Epithelial cell of alveolus of lung (primary cell): ENCODE measurements around the gene AMPD3.

DNA sequence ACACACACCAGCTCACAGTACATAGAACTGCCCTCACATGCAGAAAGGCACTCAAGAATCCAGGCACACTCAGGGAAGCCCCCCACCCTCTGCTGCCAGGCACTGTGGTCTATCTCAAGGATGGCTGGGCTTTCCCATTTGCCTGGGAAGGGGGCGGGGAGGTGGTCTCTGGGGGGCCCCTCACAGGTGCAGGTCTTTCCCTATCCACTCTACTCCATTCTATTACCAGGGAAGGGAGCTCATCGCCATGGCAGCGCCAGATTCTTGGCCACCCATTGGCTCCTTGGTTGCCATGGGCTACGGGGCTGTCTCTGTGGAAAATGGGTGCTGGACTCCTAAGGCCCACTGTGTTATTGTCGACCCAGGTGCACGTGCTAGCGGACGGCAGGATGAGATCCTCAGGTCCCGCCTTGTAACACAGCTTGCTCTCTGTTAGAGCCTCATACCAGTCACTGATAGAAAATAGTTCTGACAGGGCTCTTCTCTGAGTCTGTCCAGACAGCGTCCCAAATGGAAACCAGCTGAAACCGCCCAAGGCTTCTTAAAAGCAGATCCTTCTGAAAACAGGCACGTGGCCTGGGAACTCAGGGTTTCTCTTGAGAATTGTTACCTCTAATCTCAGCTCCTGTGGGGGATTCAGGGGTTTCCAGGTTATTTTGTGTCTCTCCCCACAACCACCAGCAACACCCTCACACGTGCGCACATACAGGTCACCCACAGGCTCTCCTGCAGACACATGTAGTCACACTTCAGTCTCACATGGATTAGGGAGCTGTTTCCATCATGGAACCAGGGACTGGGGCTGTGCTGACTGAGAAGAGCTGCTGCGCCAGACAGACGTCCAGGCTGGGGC, 1.4 kb downstream of the TUB start:
- RAMPAGE, long total RNA = no peak
- RRBS = no CpG with 5 or more reads among the region's 16 CpGs

GRCh38 chr11:8482053-8482424, 112.0 kb downstream of the STK33 start:
- RAMPAGE, long total RNA = no peak
- RRBS = no CpG with 5 or more reads among the region's 2 CpGs

GRCh38 chr11:8640535-8641344, 41.7 kb downstream of the TRIM66 start:
- RAMPAGE, long total RNA = no peak
- RRBS = no CpG with 5 or more reads among the region's 5 CpGs

DNA sequence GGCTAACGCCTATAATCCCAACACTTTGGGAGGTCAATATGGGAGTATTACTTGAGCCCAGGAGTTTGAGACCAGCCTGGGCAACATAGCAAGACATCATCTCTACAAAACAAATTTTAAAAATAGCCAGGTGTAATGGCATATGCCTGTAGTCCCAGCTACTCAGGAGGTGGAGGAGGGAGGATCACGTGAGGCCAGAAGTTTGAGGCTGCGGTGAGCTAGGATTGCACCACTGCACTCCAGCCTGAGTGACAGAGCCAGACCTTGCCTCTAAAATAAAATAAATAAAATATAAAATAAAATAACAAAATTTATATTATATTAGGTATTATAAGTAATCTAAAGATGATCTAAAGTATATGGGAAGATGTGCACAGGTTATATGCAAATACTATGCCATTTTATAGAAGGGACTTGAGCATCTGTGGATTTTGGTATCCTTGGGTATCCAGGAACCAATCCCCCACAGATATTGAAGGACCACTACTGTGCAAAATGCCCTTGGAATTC, 12.3 kb downstream of the RPL27A start:
- RAMPAGE, long total RNA = no peak
- RRBS = no CpG with 5 or more reads among the region's 3 CpGs

DNA sequence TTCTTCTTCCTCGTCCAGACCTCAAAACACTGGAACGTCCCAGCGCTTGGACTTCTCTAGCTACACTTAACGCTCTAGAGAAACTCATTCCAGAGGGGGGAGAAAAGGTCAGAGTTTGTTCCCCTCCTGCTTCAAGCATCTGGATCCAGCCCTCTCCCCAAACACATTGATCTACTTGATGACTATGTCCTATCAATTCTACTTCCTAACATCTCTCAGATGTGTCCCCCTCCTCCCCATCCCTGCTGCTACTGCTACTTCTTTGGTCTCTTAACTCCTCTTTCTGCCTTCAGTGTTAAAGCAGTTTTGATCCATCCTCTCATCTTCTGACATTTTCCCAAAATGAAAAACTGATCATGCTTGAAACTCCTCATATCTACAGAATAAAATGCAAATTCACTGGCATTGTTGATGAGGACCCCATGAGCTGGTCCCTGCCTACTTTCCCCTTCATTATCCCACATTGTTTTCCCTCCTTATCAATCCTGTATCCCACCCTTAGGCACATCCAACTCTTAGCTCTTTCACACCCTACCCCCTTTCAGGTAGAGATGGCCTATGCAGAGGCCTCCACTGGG, 55.9 kb downstream of the RPL27A start:
- RAMPAGE, long total RNA = no peak
- RRBS = no CpG with 5 or more reads among the region's 4 CpGs

DNA sequence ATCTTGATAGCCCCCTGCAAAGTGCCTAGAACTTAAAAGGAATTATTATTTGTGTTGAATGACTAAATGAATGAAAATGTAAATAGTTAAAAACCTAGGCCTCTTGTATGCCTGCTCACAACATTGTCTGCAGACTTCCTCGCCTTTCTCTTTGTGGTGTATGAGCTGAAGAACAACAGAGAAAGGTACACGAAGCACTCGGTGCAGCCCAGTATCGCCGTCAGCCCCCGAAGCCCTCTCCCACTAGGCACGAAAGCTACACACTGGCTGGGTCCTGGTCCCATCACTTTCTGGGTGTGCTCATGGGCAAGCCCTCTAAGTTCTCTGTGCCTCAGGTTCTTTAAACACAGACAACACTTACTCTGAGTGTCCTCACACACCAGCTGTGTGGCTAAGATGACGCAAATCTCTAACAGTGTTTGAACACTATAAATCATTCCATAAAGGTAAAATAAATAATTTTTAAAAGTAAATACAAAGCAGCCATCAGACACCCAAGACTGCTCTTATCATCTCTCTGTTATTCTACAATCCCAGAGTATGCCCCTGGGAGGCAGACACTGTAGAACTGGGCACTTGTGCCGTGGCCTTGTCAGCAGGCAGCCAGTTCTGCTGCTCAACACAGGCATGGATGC, 56.6 kb downstream of the RPL27A start:
- RAMPAGE, long total RNA = no peak
- RRBS = no CpG with 5 or more reads among the region's 9 CpGs

GRCh38 chr11:8767442-8767796, 43.1 kb downstream of the DENND2B start:
- RAMPAGE, long total RNA = no peak
- RRBS = no CpG with 5 or more reads among the region's 5 CpGs

GRCh38 chr11:8913887-8914405, 3.0 kb downstream of the AKIP1 start:
- RAMPAGE, long total RNA = no peak
- RRBS = no CpG with 5 or more reads among the region's 5 CpGs

DNA sequence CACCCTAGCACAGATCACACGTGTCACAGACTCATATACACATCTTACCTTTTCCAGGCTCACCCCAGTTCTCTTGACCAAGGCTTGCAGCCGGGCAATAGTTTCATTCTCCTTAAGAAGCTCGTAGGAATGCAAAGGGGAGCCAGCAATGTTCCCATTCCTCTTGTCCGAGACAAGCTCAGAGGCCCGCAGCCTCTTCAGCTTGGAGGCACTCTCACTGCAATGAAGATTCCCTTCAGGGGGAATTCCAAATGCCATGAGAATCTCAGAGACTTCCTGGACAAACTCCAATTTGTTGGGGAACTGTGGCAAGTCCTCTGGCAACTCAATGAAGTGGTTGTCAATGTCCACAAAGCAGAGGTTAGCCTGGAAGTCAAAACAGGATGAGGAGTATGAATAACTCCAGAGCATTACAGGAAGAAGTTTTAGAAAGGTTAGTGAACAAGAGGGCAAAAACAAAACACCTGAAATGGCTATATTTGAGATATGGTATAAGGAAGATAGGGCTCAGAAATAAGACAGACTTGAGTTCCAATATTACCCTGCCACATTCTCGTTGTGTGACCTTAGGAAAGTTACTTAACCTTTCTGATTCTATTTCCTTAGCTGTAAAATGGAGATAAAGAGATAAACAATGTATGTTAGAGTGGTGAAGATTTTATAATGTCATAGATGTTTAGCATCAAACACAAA, 84.3 kb downstream of the DENND5A start:
- RAMPAGE, long total RNA = no peak
- RRBS = no CpG with 5 or more reads among the region's 6 CpGs

DNA sequence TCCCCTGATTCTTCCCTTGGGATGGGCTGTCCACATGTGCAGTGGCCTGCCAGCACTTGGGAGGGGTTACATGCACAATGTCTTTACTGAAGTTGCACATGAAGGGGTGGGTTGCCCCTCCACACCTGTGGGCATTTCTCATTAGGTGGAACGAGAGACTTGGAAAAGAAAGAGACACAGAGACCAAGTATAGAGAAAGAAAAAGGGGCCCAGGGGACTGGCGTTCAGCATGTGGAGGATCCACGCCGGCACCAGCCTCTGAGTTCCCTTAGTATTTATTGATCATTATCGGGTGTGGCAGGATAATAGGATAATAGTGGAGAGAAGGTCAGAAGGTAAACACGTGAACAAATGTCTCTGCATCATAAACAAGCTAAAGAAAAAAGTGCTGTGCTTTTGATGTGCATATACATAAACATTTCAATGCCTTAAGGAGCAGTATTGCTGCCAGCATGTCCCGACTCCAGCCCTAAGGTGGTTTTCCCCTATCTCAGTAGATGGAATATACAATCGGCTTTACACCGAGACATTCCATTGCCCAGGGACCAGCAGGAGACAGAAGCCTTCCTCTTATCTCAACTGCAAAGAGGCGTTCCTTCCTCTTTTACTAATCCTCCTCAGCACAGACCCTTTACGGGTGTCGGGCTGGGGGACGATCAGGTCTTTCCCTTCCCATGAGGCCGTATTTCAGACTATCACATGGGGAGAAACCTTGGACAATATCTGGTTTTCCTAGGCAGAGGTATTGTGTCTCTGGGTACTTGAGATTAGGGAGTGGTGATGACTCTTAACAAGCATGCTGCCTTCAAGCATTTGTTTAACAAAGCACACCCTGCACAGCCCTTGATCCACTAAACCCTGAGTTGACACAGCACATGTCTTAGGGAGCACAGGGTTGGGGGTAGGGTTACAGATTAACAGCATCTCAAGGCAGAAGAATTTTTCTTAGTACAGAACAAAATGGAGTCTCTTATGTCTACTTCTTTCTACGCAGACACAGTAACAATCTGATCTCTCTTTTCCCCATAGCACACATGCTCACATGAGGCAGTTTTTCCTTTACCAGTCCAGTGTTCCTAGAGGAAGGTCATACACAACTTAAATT, 4.6 kb upstream of the TMEM41B start:
- RAMPAGE, long total RNA = no peak
- RRBS = no CpG with 5 or more reads among the region's 15 CpGs

- RAMPAGE, long total RNA = no peak
- RRBS = no CpG with 5 or more reads among the region's 11 CpGs
Observed at GRCh38 chr11:9532945-9533393, 40.5 kb upstream of the WEE1 start.

- RAMPAGE, long total RNA = no peak
- RRBS = no CpG with 5 or more reads among the region's 3 CpGs
Observed at GRCh38 chr11:9570829-9571016, 2.7 kb upstream of the WEE1 start.

- RAMPAGE, long total RNA = no peak
- RRBS = no CpG with 5 or more reads among the region's 3 CpGs
Observed at GRCh38 chr11:9753889-9754537, 90.1 kb downstream of the SWAP70 start.

- RAMPAGE, long total RNA = no peak
- RRBS = no CpG with 5 or more reads among the region's 3 CpGs
Observed at GRCh38 chr11:9849829-9850400, 186.0 kb downstream of the SWAP70 start.

DNA sequence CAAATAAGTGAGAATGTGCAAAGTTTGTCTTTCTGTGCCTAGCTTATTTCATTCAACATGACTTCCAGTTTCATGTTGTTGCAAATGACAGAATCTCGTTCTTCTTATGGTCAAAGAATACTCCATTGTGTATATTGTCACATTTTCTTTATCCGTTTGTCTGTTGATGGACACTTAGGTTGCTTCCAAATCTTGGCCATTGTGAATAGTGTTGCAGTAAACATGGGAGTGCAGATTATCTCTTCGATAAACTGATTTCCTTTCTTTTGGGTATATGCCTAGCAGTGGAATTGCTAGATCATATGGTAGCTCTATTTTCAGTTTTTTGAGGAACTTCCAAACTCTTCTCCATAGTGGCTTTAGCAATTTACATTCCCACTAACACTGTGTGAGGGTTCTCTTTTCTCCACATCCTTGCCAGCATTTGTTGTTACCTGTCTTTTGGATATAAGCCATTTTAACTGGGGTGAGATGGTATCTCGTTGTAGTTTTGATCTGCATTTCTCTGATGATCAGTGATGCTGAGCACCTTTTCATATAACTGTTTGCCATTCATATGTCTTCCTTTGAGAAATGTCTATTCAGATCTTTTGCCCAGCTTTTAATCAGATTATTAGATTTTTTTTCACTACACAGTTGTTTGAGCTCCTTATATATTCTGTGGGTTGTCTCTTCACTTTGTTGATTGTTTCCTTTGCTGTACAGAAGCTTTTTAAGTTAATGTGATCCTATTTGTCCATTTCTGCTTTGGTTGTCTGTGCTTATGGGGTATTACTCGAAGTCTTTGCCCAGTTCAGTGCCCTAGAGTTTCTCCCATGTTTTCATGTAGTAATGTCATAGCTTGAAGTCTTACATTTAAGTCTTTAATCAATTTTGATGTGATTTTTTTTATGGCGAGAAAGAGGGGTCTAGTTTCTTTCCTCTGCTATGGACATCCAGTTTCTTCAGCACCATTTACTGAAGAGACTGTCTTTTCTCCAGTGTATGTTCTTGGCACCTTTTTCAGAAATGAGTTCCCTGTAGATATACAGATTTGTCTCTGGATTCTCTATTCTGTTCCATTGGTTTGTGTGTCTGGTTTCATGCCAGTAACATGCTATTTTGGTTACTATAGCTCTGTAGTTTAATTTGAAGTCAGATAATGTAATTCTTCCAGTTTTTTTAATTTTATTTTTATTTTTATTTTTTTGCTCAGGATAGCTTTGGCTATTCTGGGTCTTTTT, 124.2 kb downstream of the SBF2 start:
- RAMPAGE, long total RNA = no peak
- RRBS = no CpG with 5 or more reads among the region's 6 CpGs

GRCh38 chr11:10295146-10296005, 1.4 kb upstream of the SBF2 start:
- RAMPAGE, long total RNA = no peak
- RRBS = no CpG with 5 or more reads among the region's 9 CpGs

DNA sequence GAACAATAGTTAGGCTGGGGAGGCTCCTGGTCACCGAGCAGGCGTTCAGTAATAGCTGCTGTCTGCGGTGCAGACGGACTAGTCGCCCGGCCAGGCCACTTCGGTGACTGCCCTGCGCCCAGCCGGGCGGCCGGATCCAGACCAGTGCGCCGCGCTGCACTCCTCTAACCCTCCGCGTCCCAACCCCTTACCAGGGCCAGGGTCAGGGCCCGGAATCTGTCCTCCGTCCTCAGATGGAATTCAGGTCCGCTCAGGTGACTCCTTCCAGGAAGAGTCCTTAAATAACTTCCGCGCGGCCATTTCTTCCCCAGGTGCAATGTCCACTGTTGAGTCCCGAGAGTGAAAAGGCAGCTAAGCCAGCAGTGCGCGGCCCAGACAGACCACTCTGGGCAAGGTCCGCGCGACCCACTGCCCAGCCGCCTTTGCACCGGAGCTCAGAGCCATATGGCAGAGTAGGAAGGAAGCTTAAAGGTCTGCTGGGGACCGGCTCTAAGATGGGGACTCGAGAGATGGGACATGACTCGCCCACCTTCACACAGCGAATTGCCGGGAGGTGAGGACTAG, 1.7 kb upstream of the ADM start:
- RAMPAGE, long total RNA = no peak
- RRBS = 4% methylated on average over 10 of the region's 35 CpGs

GRCh38 chr11:10306934-10307923, 2.4 kb downstream of the ADM start:
- RAMPAGE, long total RNA = no peak
- RRBS = 0% methylated on average over 3 of the region's 61 CpGs

- RAMPAGE, long total RNA = no peak
- RRBS = no CpG with 5 or more reads among the region's 8 CpGs
Observed at GRCh38 chr11:10382501-10383089, 72.5 kb upstream of the AMPD3 start.

- RAMPAGE, long total RNA = no peak
- RRBS = no CpG with 5 or more reads among the region's 12 CpGs
Observed at GRCh38 chr11:10454827-10455798, at the start of gene AMPD3. AMPD3 (plus strand) TSS chr11:10455264.